ENCODE measurements around a stretch of chr6.

DNA sequence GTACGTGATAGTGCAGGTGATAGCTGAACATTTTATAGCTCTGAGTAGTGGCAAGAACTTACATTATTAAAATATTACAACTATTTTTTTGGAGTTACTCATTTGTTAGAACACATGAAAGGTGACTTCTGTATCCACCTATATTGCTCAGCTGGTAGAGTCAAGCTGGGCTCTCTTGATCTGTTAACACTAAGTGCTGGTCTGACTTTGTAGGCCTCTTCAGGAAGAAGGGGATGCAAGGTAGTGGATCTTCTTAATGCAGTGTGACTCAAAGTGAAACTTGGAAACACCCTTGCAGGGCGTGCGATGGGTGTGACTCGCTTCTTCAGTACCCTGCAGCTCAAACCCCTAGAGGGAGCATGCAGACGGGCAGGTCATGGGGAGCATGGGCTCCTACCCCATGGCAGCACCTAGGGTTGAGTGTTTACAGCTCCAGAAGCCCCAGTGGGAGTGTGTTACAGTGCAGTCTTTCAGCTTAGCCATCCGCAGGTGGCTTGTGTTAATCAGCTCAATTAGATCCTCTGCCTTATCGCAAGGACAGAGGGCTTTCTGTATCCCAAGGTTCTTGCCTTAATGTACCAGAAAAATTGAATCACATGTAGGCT, 734 bp upstream of the SAMD3 start:
- PRO-cap = no peak
- RAMPAGE, long total RNA = no peak

DNA sequence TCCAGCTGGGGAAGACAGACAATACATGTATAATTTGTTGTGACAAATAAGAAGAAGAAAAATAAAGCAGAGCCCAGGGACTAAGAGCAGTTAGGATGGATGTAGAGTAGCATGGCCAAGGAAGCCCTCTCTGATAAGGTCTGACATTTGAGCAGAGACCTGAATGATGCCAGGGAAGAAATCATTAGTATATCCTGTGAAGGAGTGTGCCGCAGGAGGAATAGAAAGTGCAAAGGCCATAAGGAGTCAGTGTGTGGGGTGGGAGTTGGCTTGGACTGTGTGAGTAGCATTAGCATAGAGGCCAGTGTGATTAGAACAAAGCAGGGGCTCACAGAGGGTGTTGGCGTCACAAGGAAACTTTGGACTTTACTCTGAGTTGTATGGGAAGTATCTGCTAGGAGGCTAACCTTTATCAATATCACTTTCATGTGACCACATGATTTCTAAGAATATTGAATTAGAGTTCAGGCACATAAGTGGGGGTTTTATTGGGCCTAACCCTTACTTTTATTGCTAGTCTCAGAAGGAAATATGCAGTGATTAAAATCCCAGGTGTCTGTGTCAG, 12.1 kb downstream of the TMEM200A start:
- PRO-cap = no peak
- RAMPAGE, long total RNA = no peak

DNA sequence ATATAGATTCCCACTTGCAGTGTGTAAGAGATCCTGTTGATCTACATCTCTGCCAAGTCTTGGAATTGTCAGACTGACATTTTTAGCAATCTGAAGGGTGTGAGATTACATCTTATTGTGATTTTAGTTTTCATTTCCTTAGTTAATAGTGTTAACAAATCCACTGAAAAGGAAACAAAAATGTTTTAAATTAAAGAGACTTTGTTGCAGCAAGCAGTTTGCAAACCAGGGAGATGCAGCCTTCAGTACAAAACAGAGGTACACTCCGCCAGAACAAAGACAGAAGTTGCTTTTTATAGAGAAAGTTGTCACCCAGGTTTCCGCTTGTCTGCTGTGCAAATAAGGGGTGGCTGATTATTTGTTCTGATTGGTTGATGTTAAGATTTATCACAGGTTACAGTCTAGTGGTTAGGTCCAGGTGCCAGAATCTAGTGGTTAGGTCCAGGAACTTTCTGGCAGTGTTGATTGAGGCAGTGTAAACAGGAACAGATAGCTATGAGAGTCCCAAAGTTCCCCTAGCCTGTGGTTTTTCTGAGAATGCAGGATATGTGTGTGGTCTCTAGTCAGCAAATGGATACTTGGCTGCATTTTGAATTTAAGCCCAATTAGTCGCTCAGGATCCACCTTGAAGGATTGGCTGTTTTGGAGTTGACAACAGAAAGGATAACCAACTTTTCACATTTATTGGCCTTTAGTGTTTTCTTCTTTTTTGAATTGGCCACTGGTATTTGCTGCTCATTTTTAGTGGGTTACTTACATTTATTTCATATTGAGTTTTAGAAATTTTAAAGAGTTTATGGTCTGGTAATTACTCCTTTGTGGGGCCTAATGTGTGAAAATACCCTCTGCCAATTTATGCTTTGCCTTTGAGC, 147.9 kb downstream of the TMEM200A start:
- PRO-cap = no peak
- RAMPAGE, long total RNA = no peak

GRCh38 chr6:130863587-130864012, 36.4 kb downstream of the SMLR1 start:
- PRO-cap = no peak
- RAMPAGE, long total RNA = no peak

DNA sequence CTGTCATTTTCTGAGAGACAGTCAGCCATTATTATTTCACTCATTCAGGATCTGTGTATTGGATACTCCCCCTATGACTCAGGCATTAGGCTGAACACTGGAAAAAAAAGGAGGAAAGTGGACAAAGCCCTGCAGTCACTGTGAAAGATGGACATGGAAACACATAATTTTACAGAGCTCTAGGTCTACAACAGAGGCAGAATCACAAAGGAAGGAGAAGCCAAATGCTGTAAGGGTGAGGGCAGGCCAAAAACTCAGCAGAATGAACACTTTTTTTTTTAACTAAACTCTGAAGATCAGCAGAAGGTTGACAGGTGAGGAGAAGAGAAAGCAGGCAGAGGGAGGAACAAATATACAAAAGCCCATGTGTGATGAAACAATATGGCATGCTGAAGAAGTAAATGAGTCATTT, 39.1 kb downstream of the EPB41L2 start:
- PRO-cap = unidirectional peak, plus-strand start at position 134 of the sequence
- RAMPAGE, long total RNA = no peak

DNA sequence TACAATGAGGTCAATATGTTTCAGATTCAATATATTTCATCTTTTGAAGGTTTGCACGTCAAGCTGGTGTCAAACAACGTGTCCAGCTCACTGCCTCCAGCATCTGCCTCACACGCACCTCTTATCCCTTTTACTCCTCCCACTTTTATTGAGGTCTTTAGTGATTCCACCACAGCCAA, 783 bp upstream of the EPB41L2 start:
- PRO-cap = unidirectional peak, minus-strand start at position 105 of the sequence
- RAMPAGE, long total RNA = no peak

GRCh38 chr6:131199598-131200239, 64.5 kb downstream of the AKAP7 start:
- PRO-cap = no peak
- RAMPAGE, long total RNA = no peak

GRCh38 chr6:131295051-131295600, 159.9 kb downstream of the AKAP7 start:
- PRO-cap = no peak
- RAMPAGE, long total RNA = no peak

DNA sequence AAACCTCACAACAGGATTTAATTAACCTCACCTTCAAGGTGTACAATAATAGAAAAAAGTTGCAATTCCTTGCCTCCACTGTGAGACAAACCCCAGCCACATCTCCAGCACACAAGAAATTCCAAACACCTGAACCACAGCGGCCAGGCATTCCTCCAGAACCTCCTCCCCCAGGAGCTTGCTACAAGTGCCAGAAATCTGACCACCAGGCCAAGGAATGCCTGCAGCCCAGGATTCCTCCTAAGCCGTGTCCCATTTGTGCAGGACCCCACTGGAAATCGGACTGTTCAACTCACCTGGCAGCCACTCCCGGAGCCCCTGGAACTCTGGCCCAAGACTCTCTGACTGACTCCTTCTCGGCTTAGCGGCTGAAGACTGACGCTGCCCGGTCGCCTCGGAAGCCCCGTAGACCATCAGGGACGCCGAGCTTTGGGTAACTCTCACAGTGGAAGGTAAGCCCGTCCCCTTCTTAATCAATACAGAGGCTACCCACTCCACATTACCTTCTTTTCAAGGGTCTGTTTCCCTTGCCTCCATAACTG, 190.3 kb downstream of the AKAP7 start:
- PRO-cap = no peak
- RAMPAGE, long total RNA = no peak

DNA sequence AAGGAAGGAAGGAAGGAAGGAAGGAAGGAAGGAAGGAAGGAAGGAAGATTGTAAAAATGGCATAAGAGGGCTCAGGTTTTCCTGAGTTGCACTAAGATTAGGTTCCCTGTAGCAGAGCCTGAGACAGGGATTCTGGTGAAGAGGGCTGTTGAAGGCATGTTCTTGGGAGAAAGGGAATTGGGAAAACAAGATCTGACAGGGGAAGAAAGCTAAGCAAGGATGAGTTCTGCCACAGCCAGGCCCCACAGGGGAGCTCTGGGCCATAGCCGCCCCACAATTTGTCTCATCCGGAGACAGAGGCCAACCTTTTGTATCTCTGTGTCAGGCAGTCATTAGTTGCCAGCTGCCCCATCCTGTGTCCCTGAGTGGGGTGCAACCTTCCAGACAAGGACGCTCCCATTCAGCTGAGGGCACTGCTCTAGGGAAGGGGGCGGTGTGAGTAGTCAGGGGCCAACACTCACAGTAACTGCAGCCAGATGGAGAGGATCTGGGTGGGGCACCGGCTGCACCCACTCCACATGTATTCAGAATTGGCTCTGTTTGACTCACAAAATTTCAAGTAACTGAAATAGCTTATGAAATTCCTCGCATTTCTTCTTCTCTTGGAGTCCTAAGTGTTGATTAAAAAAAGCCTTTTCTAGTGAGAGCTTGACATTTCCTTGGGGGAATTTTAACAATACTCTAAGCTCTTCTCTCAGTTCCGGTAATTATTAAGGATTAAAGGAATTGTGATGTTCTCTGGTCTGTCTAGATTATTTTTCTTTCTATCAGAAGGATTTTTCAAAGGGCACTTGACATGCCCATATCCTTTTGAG, 189.1 kb upstream of the ARG1 start:
- PRO-cap = no peak
- RAMPAGE, long total RNA = no peak

- PRO-cap = no peak
- RAMPAGE, long total RNA = no peak
Measured at GRCh38 chr6:131733343-131733794, 22.6 kb upstream of the CTAGE9 start.

GRCh38 chr6:131863487-131863759, 55.6 kb downstream of the ENPP1 start:
- PRO-cap = no peak
- RAMPAGE, long total RNA = no peak

GRCh38 chr6:132130231-132131327, 179.4 kb upstream of the CCN2 start:
- PRO-cap = unidirectional peak, plus-strand start at chr6:132131092
- RAMPAGE, long total RNA = no peak

GRCh38 chr6:132132850-132133576, 181.8 kb upstream of the CCN2 start:
- PRO-cap = no peak
- RAMPAGE, long total RNA = no peak

DNA sequence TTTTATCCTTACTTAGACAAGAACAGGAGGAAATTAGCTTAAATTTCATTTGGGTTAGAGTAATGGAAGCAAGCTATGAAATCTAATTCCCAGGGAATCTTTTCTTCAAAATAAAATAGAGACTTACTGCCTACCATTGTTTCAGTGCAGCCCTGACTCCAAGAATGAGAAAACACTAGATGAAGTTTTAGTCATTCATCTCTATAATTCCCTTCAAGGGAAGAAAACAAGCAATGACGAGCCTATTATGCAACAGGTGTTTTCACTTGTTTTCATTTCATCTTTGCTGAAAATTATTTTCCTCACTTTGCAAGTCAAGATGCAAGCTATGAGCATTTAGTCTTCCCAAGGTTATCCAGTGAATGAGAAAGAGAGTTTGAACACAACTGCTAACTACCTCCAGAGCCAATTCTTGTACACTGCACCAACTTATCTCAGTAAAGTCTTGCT, 37.1 kb downstream of the MOXD1 start:
- PRO-cap = no peak
- RAMPAGE, long total RNA = no peak

DNA sequence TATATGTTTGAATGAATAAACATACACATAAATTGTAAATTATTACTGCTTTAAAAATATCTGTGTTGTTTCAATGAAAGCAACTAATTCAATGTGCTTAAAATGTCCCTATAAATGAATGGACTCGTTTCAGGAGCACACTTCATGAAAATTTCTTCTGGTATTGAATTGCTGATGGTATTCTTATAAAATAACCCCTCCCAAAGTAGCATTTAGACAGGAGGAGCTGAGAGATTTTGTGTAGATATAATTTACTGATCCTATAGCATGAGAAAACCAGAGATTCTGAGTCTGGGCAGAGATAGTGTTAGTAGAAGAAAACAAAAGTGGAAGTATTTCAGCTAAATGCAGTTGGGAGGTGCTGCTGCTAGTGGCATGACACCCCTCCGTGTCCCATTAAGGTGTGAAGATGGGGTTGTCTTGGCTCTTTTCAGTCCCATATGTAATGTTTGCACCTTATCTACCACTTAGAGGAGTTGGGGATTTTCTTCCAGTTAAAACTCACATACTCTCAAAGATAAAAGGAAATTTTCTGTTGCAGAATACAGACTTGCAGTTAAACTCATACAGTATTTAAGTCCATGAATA, 11.7 kb downstream of the TAAR2 start:
- PRO-cap = no peak
- RAMPAGE, long total RNA = no peak

DNA sequence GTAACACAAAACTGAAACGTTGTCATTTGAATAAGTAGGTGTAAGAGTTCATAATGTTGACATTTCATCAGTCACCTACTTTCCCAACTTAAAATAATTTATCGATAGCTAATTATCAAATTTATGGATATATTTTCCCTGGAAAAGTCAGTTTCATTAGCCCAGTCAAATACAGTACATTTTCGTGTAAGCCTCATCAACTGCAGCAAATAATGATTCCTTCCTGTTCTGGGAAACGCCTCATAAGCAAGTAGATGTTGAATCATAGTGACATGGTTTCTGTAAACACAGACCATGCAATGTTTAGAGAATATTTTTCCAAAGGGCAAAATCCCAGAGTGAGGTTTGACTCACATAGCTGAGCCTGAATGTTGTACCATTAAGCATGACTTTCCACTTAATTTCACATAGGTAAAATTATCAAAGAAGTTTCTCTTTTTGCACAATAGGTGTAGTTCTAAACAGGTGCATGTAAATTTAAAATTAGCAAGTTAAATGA, 16.7 kb upstream of the VNN1 start:
- PRO-cap = no peak
- RAMPAGE, long total RNA = no peak

- PRO-cap = no peak
- RAMPAGE, long total RNA = no peak
Measured at GRCh38 chr6:132748934-132749598, 8.6 kb downstream of the VNN2 start.

- PRO-cap = no peak
- RAMPAGE, long total RNA = no peak
Measured at GRCh38 chr6:132821426-132821922, 7.1 kb downstream of the RPS12 start.

- PRO-cap = no peak
- RAMPAGE, long total RNA = no peak
Measured at GRCh38 chr6:133130655-133131470, 110.3 kb upstream of the EYA4 start.

Measured in urinary bladder (tissue), 3 donors.